Colonic mucosa (tissue), 1 donor: ENCODE measurements around a stretch of chr1.

DNA sequence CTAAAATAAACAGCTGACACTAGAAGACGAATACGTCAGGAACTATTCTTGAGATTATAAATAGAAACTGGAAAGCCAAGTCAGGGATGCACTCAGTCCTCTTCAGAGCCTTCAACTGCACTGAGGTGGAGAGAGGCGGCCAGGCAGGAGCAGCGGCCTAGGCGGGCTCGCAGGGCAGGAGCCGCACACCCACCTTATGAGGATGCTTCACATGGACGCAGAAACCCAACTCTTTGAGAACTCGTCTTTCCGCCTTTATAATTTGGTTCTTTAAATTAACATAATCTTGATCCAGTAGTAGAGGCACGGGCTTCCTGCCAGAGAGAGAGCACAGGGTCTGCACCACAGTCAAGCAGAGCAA lies 4.0 kb downstream of the CCNL2 start:
- PRO-cap, result no peak

GRCh38 chr1:1397759-1399037 lies 937 bp downstream of the CCNL2 start:
- PRO-cap, result no peak

- PRO-cap, result bidirectional peak, plus-strand start at chr1:1429905, minus-strand start at chr1:1429793; unidirectional peak, minus-strand start at chr1:1429953
Observed at GRCh38 chr1:1429488-1430051, 3.9 kb downstream of the TMEM88B start.

- PRO-cap, result unidirectional peak, plus-strand start at chr1:1471134
Observed at GRCh38 chr1:1470896-1471370, 632 bp upstream of the ATAD3B start.

DNA sequence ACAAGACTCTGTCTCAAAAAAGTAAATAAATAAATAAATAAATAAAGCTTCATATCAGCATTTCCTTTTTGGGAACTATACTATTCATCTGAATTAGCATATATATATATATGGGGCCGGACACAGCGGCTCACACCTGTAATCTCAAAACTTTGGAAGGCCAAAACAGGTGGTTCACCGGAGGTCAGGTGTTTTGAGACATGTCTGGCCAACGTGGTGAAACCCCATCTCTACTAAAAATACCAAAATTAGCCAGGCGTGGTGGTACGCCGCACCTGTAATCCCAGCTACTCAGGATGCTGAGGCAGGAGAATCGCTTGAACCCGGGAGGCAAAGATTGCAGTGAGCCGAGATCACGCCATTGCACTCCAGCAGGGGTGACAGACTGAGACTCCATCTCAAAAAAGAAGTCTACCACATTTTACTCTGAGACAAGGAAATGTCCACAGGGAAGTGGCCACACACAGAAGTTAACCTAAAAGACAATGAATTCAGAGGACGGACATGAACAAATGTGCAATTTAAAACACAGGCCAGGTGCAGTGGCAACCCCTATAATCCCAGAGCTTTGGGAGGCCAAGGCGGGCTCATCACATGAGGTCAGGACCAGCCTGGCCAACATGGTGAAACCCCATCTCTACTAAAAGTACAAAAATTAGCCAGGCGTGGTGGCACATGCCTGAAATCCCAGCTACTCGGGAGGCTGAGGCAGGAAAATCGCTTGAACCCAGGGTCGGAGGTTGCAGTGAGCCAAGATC lies 17.1 kb downstream of the SSU72 start:
- PRO-cap, result no peak

- PRO-cap, result no peak
Observed at GRCh38 chr1:1563817-1565036, 10.4 kb downstream of the SSU72 start.

DNA sequence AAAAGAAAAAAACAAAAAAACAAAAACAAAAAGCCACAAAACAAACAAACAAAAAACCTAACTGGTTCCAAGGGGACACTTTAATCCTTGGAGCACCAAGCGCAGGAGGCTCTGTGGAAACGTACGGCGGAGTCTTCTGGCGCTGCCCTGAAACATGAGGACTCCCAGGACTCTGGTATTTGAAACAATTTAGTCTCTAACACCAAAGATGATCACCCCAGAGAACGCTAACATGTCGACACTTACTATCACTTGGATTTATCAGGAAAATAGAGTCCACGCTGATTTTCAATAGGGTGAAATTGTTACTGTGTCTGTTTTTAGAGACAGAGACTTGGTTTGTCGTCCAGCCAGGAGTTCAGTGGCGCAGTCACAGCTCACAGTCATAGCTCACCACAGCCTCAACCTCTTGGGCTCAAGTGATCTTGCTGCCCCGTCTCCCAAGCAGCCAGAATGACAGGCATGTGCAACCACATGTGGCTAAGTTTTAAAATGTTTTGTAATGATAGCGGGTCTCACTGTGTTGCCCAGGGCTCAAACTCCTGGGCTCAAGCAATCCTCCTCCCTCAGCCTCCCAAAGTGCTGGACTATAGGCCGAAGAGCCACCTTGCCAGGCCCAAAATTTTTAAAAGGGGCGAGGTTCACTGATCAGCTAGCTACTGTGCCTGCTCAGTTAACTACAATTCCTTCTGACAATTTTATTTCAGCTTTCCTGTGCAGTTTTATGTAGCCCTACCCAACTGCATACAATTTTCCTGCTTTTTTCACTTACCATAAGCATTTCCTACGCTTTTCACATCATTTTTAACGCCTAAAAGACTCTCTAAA lies 5.3 kb downstream of the SSU72 start:
- PRO-cap, result no peak

GRCh38 chr1:1629876-1630155 lies 2.2 kb upstream of the MMP23B start:
- PRO-cap, result no peak

DNA sequence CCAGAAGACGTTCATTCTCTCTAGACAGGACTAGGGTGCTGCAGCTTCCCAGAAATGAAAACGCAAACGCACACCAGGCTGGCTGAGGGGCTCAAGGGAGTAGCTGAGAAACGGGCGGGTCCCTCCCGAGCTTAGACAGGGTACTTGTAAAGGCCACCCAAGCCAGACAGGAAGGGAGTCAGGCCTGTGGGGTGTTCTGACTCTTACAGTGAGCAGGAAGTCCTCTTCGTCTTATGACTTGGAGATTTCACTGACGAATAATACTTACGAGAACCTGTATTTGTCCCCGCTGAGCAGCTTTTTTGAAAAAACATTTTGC lies 11.0 kb upstream of the CDK11B start:
- PRO-cap, result no peak

GRCh38 chr1:1745516-1746657 lies 21.7 kb upstream of the CDK11A start:
- PRO-cap, result unidirectional peak, plus-strand start at chr1:1745810; unidirectional peak, minus-strand start at chr1:1746070; unidirectional peak, minus-strand start at chr1:1746130

GRCh38 chr1:1840379-1840987 lies 50.4 kb downstream of the GNB1 start:
- PRO-cap, result no peak

- PRO-cap, result bidirectional peak, plus-strand start at chr1:1894849, minus-strand start at chr1:1894739
Observed at GRCh38 chr1:1894163-1895294, 3.6 kb upstream of the GNB1 start.

DNA sequence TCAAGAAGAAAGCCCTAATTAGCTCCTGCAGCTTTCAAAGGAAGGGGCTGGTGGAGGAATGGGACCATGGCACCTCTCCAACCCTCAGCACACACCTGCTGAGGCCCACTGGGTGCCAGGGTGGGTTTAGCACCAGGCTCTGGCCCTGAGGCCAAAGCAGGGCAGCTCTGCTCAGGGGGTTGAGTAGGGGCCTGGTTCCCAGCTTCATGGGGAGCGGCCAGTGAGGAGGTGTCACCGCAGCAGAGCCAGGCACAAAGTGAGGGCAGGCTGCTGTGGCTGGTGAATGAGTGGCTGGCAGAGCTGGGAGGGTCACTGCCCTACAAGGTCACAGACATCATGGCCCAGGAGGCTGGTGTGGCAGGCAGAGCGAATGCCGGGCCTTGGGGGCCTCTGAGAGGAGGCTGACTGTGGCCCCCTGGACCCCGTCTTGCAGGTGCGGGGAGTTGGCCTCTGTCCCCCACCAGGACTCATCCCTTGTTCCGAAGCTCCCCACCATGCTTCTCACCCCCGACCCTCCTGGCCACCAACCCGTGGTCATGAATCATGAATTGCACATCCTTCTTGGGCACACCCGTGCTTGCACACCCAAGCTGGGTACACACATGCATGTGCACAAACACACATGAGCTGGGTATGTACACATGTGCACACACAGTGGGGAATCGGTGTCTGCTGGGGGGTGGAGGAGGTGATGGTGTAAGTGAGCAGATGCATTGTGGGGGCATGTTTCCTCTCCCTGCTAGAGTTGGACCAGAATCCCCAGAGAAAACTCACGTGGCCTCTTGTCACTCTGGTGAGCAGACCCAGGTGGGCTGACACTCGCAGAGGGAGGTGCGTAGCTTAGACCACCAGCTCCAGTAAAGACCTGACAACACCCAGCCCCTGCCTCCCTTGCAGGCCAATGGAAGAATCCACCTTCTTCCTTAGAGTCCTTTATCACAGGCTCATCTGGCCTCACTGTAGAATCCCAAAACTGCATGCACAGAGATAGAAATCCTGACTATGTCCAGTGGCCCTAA lies 4.8 kb upstream of the GNB1 start:
- PRO-cap, result no peak

DNA sequence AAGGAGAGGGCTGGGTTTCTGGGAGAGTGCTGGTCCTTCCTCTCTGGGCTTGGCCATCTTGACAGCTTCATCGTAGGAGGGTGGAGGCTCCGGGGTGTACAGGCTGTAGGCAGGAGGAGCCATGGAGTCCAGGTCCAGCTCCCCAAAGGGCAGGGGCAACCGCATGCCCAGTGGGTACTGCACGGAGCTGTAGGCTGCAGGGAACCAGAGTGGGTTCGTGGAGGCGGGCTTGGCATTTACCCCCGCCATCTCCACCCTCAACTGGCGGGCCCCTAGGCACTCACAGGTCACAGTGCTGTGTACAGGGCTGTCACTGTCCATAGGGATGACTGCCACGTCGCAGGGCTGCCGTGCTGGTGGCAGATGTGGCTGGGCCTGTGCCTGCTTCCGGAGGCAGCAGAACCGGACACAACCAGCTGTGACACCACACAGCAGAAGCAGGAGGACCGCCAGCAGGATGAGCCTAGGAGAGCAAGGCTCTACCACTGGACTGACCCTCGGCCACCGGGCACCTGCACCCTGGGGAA lies 1.0 kb downstream of the TMEM52 start:
- PRO-cap, result no peak

GRCh38 chr1:1943562-1943786 lies 24.4 kb upstream of the TMEM52 start:
- PRO-cap, result no peak

DNA sequence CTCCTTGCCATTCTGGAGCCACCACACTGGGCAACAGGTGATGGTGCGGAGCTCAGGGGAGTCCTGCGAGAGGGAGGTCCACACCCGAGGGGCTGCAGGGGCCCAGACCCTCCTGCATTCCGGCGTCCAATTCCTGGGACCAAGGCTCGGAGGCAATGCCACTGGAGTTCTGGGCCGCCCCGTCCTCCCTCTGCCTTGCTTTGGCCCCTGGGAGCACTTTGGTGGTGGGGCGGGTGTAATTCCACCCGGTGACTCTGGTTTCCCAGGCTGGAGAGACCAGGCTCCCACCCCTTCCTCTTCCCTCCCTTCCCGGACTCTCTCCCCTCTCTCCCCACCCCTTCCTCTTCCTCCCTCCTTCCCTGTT lies 1.9 kb downstream of the PRKCZ start:
- PRO-cap, result unidirectional peak, minus-strand start at position 256 of the sequence

DNA sequence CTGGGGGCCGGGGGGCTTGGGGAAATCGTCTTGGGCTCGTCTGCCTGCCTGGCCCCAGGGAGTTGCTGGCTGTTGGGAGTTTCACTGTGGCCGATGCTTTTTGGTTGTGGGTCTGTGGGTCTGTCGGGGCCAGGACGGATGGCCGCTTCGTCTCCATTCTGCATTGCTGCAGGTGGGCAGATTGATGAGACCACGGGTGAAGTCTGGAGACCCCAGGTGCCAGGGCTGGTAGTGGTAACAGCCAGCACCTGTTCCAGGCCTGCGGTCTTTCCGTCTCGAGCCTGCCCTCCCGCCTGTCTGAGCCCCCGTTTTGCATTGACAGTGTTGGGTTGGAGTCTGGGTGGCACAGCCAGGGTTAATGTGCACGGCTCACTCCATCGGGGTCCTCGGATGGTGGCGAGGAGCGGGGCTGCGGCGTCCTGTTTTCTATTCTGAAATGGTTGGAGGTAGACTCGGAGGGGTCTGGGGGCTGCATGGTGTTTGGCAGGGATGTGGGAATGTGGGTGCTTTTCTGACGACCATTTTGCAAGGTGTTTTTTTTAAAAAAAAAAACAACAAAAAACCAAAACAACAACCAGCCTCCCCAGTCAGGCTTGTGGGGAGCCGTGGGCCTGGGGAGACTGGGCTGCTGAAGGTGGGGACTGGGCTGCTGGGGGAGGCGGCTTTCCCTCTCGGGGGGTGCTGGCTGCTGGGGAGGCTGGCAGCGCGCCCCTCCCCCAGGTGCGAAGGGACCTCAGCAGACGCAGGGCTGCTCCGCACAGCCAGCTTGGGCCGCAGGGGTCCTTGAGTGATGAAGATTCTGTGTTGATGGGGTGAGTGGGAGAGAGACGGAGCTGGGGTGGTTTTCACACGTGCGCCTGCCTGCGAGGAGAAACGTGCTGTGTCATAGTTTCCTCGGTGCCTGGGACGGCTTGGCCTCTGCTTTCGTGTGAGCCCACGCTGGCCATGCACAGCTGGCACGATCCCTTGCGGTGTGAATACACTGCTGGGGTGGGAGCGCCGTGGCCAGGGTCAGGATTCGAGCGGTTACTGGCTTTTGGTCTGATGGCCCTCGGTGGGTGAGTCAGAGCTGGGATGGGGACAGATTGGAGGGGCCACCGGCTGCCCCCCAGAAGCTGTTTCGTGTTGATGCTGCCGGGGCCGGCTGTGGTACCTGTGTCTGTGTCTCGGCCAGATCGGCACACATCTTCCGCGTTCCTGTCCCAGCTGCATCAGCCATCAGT lies 24.5 kb downstream of the PRKCZ start:
- PRO-cap, result no peak

DNA sequence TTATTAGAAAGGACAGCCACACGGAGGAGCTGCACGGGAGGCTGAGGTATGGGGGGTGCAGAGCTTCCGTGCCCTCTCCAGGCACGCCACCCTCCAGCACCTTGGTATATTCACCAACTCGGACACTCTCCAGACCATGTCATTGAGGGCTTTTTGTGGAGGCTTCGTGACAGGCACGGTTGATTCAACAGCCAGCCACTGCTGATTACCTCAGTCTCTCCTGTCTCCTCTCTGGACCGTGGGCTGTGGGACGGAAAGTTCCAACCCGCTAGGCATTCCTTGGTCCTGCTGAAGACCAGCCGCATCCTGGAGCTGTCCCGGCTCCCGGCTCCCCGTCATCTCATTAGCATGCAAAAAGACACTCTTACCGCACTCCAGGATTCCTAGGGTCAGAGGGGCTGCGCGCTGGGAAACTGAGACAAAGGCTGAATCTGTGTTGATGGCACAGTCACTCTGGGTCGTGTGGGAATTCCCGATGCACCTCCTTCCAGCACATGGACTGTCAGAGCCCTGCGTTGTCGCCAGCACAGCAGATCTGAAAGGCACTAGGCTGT lies 65.6 kb downstream of the PRKCZ start:
- PRO-cap, result no peak

DNA sequence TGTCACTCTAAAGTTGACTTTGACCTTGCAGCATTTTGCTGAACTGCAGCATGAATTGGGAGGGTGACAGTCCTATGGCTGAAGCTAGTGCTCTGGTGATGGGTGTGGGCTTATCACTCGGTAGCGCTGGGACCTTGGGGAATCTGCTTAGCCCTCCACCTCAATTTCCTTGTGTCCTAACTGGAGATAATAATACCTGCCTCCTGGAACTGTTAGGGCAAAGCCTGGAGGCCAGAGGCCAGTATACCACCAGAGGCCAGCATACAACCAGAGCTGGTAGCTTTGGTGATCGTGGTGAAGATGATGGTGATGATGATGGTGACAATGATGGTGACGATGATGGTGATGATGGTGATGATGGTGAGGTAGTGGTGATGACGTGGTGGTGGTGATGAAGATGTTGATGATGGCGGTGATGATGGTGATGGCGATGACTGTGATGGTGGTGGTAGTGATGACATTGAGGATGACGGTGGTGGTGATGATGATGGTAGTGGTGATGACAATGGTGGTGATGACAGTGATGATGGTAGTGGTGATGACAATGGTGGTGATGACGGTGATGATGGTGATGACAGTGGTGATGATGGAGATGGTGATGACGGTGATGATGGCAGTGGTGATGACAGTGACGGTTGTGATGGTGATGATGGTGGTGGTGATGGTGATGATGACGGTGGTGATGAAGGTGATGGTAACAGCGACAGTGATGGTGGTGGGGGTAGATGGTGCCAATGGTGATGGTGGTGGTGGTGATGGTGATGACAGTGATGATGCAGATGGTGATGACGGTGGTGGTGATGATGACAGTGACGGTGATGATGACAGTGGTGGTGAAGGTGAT lies 39.6 kb downstream of the FAAP20 start:
- PRO-cap, result no peak

DNA sequence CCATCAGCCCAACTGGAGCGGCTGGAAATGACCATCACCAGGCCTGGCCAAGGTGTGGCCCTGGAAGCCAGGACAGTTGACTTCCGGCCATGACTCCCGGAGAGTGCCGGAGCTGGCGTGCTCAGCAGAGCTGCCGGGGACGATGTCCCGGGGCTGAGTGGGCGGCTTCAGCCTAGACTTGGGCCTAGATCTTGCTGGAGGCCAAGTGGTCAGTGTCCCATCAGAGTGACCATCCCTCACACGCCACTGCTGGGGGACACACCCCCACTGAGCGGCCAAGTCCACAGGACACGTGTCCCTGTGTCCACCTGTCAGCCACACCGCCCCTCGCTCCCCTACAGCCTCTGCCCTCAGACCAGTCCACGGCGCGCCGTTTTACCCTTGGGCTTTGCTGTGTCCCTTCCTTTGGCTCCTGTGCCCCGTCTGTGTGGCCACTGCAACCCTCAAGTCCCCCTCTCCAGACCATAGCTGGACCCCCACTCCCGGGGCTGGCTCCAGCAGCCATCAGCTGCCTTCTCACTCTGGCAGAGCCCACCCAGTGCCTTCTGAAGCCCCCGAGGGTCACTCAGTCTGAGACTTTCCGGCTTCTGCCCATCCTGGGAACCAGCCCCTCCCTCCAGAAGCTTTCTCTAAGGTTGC lies 4.0 kb downstream of the FAAP20 start:
- PRO-cap, result no peak